Pericardium fibroblast (primary cell): ENCODE measurements around the genes IL18 and ANKK1.

DNA sequence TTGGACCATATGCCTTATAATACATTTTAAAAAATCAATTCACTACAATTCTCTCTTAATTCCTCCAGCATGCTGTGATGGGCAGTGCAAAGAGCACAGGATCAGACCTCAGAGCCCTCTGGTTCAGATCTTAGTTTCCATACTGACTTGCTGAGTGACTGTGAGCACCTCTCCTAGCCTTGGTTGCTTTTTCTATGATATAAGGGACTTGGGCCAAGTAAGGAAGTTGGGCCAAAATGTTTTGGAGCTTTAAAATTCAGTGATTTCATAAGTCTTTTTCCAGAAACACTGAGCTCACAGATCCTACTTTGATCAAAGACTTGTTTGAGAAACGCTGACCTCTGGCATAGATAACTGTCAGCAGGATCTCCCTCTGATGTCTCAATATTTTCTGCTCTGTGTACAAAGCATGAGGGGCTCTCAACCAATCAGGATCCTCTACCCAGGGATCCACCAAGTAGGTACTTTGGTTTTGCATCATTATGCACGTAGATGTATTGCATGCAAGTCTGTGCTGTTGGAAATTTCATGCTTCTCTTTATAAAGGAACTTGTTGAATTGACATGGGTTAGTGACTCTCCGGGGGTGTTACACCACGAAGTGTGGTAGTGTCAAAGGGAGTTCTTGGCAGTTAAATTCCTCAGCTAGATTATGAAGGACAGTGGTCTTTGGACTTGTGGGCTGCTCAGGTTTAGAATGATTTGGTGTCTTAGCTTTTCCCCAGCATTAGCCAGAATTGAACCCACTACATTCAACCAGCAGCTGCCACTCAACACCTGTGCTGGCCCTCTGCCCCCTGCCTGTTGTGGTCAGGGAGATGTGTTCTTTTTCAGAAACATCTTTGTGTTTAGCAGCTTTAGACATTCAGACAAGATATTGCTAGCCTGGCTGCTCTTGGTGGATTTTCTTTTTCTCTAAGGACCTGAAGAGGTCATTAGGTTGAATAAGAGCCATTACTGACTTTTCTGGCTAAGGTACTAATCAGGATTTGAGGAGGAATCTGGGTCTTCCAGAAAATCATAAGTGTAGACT is 1.7 kb upstream of the DIXDC1 start:
- RAMPAGE, long total RNA, result no peak

DNA sequence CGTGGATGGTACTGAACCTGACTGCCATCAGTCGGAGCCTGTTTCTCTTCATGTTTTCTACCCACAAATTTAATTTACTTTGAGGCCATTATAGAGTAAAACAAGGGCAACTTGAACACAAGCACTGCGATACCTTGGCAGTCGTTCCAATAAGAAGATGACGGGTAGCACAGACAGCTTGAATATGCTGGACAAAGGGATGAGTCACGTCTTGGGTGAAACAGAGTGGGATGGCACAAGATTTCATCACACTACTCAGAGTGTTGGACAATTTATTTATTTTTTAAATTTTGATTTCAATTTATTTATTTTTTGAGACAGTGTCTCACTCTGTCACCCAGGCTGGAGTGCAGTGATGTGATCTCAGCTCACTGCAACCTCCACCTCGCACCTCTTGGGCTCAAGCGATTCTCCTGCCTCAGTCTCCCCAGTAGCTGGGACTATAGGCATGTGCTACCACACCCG is 5.7 kb downstream of the DIXDC1 start:
- RAMPAGE, long total RNA, result no peak

GRCh38 chr11:111978204-111979061 is 41.3 kb downstream of the DIXDC1 start:
- RAMPAGE, long total RNA, result no peak

- RAMPAGE, long total RNA, result no peak
Measured at GRCh38 chr11:112076534-112077145, 2.5 kb downstream of the NKAPD1 start.

DNA sequence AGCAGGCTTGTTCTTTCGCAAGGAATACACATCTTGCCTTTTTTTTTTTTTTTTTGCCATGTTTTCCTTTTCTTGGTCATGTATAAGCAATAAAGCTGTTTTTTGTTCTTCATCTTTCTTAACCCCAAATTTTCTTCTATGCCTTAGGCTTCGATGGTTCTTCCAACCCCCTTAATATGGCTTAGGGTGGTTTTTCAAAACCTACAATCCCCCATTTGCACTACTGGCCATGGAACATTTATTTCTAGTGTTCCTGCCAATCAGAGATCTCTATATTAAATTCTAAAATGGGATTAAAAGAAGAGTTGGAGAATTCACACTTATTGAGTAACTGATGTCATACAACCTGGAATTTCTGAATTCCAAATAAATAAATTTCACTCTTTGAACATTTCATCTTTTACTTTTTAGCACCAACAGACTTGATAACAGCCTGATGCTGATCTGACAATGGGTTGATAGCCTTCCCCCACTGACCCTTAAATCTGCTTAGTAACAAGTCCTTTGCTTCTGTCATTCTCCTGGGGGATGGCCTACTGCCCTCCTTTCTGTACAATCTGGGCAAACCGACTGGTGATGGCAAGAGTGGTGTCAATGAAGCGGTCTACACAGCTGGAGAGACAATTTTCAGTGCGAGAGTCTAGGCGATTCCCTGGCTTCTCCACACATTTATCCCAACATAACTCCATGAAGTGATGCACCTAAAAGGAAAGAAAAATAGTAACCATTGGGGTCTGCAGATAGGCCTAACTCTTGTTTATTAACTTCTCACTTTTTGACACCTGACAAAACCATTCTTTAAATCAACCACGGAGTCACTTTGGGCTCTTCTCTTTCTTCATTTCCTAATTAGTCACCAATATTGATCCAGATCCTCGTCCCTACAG is 1.6 kb downstream of the TIMM8B start:
- RAMPAGE, long total RNA, result no peak

DNA sequence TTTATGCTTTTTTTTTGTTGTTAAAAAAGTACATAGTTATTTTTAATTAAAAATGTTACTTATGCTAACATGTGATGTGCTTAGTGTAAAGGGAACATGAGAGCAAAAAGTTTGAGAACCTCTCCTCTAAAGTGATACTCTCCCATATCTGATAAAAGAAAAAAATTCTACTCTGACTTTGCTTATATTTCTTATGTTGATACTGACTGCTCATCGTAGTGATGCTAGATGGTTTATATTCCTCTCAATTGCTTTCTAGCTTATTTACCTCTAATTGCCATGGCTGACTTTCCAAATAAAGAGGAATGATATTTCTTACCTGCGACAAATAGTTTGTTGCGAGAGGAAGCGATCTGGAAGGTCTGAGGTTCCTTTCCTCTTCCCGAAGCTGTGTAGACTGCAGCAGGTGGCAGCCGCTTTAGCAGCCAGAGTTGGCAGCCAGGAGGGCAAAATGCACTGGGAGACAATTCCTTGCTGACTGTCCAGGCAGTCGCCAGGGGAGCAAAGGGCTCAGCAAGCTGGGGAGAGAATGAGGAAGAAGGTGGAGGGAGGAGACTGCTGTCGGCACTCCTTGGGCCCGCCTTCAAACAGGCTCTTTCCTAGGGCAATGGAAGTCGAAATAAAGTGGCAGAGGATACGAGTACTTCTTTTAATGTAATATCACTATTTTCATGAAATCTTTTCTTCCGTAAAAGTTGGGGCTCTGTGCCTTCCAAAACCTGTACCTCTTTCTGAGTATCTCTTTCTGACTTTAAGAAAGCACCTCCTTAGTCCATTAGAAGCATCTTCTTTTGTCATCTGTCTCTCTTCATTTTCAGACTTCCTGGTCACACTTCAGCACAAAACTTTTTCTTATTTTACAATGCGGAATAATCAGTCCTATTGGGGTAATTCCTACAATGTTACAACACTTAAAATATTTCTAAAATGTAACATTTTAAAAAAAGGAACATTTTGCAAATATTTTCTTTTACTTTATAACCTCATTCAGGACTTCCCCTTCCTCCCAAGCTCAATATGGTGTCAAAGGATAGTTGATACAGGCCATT is at the start of gene IL18:
TSS of gene IL18 (minus strand) at position 508 of the 1,049 bp plus-strand sequence.
- RAMPAGE, long total RNA, result no peak

DNA sequence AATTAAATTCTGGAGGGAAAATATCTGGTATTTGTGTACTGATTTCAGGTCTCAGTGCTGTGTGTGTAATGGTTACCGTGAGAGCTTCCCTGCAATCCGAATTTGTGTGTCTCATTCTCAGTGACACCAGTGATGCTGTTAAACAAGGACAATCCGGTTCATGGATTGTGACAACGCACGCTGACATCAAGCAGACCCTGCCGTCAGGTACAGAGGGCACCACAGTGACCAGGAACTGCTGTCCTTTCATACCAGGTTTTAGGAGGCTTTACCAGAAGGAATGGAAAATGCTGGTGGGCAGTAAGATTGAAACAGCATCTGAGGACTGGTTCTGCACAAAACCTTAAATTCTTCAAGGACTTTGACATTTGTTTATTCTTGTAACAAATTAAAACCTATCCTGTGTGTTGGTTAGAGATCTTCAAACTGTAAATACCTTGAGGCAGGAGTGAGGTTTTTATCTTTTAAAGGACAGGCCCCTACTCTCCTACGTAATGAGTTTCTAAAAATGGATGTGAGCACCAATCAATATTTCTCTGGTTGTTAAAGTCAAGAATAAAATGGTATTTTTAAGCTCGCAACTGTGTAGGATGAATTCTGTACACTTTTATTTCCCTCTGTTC is 30.6 kb upstream of the PLET1 start:
- RAMPAGE, long total RNA, result no peak

DNA sequence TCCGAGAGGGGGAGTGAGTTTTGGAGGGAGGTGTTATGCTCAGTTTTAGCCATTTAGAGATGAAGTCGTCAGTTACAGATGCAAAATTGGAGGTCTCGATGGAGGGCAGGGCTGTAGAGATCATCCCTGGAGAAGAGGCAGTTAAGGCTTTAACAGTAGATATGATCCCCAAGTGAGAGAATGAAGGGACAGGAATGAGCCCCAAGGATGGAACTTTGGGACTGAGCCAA is 108.9 kb upstream of the NCAM1 start:
- RAMPAGE, long total RNA, result no peak

DNA sequence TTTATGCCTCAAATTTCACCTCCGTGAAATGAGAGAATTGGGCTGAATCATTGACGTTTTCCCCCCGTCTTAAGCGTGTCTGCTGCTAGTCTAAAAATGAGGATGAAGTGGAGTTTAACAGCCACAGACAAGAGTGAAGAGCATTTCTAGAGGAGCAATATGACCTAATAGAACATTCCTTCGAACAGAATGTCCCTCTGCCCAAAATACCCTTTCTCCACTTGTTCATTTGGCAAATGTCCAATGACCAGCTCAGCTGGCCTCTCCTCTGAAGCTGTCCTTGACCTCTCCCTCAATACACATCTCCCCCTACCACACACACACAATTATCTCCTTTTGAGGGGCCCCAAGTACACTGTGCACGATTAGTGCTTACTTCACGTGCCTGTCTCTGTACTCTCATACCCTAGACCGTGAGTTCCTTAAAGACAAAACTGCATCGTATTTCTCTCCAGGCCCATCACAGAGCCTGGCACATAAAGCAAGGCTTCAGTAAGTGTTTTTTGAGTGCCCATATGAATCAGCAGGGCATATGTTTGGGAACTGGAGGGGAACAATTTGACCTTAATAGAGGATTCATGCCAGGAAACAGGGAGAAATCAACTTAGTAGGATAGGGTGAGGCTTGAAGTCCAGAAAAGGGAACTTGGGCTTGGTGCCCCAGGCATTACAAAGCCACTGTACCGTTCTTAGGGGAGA is 18.2 kb upstream of the NCAM1 start:
- RAMPAGE, long total RNA, result no peak

GRCh38 chr11:113309729-113310024 is 4.7 kb upstream of the TTC12 start:
- RAMPAGE, long total RNA, result no peak

DNA sequence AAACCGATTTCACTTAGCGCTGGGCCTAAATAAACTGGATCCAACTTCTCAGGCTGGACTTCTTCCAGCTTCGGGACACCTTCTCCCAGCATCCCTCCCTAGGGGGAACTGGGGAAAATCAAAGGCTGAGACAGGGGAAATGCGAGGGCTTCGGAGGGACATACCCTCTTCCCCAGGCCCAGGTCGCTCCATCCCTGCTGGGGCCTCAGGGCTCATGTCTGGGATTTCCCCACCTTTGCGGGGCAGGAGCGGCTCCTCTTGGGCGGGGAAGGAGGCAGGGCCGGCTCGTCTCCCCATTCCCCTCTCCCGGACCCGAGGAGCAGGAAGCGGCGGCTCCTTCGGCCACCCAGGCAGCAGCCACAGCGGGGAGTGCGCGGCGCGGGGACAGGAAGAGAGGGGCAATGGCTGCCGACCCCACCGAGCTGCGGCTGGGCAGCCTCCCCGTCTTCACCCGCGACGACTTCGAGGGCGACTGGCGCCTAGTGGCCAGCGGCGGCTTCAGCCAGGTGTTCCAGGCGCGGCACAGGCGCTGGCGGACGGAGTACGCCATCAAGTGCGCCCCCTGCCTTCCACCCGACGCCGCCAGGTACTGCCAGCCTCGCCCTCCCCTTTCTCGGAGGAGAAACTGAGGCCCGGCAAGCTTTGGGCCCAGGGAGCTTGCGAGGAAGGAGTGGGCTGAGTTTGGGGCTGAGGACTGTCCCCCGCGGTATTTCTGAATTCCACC is at the start of gene ANKK1:
TSS of gene ANKK1 (plus strand) at position 296 of the 724 bp plus-strand sequence.
- RAMPAGE, long total RNA, result no peak

DNA sequence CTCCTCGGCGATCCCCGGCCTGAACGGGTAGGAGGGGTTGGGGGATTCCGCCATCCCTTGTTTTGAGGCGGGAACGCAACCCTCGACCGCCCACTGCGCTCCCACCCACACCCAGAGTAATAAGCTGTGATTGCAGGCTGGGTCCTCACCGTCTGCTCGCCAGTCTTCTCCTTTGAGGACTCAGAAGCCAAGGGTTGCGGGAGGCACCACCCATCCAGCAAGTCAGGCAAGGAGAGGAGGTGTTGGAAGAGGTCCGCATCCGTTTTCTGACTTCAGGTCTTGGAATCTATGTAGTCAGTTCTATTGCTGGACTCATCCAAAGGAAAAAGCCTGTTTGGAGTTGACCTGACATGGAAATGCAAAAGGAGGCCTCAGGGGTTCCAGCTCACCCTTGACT is 309 bp upstream of the DRD2 start:
- RAMPAGE, long total RNA, result no peak

- RAMPAGE, long total RNA, result no peak
Measured at GRCh38 chr11:113690652-113691360, 15.3 kb downstream of the TMPRSS5 start.

DNA sequence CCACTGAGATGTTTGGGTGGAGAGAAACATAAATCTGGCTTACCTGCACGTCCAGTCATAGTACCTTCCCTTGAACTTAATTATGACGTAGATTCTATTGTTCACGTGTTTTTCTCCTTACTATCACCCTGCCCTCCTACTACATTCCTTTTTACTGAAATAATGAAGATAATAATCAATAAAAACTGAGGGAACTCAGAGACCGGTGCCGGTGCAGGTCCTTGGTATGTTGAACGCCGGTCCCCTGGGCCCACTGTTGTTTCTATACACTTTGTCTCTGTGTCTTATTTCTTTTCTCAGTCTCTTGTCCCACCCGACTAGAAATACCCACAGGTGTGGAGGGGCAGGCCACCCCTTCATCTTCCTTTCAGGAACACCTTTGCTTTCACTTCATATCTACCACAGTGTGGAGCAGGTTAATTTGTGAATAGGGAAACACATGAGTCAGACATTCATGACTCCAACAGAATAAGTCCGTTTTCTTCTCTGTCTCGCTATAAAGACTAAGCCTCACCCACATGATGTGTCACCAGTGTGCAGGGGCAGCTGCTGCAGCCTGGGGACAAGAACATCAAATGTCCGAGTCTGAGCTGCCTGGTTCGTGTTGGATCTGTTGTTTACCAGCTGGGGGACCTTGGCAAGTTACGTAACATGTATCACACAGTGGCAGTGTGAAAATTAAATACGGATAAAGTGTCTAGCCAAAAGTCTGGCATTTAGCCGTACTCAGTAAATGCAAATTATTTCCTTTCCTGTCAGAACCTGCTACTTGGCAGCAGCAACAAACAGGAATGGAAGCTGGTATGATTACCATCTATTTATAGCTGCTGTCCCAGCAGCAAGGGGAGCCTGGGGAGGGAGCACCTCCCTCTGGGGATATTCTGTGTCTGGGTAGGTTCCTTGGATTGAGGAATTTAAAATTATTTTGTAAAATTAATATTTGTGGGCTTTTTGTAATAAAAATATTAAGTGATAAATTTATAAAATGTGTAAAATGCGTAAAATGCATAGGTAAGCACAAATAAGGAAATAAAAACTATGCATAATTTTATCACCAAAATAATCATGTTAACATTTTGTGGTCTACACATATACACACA is 1.5 kb upstream of the CLDN25 start:
- RAMPAGE, long total RNA, result no peak

- RAMPAGE, long total RNA, result no peak
Measured at GRCh38 chr11:114082266-114082703, 22.8 kb downstream of the ZBTB16 start.

DNA sequence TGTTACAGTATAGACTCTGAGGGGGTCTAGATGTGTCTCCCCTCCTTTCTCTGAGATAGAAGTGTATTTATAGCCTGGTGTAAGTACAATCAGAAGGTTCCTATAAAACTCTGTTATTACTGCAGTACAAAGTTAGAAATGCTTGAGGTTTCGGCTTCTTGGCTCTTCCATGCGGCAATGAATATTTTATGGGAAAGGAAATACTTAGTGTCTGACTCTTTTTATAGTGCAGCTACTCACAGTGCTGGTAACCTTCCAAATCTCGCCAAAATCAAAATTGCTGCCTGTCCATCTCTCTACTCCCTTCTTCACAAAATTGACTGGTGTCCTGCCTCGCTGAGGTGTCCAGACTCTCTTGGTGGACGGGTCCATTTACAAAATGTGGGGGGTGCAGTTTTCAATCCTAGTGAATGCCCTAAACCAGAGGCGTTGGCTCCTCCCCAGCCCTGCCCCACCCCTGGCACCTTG is 73.4 kb downstream of the ZBTB16 start:
- RAMPAGE, long total RNA, result no peak

- RAMPAGE, long total RNA, result no peak
Measured at GRCh38 chr11:114162711-114163840, 103.6 kb downstream of the ZBTB16 start.

- RAMPAGE, long total RNA, result no peak
Measured at GRCh38 chr11:114165212-114165792, 105.8 kb downstream of the ZBTB16 start.

DNA sequence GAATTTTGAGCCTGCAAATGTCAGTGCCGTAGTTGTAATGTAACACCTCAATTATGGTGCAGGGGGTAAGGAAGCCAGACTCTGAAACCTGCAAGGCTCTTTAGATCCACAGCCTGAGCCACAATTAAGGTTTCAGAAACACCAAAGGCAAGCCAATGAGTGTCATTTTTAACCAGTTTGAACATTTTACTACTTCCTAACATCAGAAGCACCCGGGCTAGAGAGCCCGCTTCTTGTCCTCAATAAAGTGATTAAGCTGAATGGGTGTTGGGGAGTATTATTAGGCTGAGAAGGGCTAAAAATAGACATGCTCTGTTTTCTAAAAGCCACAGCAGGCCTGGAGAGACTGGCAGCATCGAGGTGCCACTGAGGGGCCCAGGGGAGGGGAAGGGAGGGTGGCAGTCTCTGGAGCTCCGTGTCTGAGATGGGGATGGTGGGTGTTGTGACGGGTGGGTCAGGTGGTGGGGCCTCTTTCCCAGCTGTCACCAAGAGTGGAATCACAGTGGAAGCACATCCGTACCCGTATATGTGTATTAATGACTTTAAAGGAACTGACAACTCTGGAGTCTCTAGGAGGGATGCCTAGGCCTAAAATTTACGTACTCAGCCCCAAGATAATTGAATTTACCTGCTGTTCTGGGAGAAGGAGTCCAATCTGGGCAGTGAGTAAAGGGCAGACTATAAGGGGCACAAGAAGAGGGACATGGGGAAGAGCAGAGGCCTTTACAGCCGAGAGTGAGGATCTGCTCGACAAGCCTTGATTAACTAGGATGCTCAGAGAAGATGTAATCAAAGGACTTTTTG is 113.7 kb downstream of the ZBTB16 start:
- RAMPAGE, long total RNA, result no peak

DNA sequence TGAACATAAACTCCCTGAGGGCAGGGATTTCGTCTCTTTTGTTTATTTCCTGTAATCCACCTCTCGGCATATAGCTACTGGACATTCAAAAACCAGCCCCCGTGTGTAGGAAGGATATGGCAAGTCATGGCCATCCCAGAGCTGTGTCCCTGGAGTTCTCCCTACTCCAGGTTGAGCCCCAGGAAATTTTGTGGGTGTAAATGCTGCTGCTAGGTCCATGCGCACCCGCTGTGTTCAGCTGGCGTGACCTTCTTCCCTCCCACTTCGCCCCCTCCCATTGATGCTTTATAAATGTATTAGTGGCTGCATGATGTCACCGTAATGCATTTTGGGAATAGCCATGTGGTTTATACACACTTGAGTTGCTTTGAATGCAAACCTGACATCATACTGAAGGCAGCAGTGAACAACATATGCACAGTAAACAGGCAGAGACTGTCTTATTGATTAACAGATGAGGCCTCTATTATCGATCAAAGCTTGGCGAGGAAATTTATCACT is 113.7 kb upstream of the NNMT start:
- RAMPAGE, long total RNA, result no peak